ENCODE results near the genes HCN3, SEMA4A and PMF1.

GRCh38 chr1:155276909-155277931 lies at the start of gene HCN3:
Gene HCN3 (plus strand): TSS chr1:155277463.
- PRO-cap = no peak

DNA sequence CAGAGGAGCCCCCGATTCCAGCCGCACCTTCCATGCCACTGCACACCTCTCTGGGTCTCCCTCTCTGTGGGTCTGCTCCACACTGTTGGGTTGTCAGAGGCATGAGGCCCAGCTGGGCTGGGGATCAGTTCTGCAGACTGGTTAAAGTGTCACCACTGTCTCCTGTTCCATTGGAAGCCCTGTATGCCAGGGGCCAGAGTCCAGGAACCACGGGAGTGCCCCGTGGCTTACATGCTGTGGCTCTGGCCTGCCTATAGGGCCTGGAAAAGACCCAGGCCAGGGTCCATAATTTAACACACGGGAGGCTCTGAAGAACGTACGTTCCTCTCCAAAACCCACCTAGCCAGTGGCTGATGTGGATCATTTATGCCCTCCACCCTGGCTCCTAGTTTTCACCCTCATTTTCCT lies 380 bp downstream of the PKLR start:
- PRO-cap = no peak

DNA sequence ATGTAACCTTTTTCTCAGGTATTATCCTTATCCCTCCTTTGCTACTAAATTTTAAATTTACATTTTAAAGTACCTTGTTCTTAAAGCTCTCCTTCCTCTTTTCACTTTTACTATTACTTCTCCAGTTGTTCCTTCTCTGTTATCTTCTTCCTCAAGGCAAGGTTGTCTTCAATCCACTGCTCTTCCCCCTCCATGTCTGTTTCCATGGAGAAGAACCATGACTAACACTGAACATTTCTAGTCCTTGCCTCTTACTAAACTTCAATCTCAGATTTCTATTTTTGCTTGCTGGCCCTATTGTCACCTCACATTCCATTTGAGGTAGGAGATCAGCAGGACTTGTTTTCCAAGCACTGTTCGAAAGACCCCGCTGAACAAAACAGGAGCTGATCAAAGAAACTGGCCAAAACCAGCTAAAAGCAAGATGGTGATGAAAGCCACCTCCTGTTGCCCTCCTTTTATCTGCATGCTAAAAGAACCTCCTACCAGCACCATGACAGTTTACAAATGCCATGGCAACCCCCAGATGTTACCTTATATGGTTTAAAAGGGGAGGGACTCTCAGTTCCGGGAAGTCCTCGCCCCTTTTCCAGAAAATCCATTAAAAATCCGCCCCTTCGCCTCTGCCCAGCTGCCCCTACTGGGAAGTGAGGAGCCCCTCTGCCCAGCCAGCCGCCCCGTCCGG lies 22.7 kb downstream of the GON4L start:
- PRO-cap = no peak

- PRO-cap = no peak
Measured at GRCh38 chr1:155853147-155854065, 3.6 kb downstream of the GON4L start.

- PRO-cap = no peak
Measured at GRCh38 chr1:155911768-155912452, 761 bp upstream of the RIT1 start.

DNA sequence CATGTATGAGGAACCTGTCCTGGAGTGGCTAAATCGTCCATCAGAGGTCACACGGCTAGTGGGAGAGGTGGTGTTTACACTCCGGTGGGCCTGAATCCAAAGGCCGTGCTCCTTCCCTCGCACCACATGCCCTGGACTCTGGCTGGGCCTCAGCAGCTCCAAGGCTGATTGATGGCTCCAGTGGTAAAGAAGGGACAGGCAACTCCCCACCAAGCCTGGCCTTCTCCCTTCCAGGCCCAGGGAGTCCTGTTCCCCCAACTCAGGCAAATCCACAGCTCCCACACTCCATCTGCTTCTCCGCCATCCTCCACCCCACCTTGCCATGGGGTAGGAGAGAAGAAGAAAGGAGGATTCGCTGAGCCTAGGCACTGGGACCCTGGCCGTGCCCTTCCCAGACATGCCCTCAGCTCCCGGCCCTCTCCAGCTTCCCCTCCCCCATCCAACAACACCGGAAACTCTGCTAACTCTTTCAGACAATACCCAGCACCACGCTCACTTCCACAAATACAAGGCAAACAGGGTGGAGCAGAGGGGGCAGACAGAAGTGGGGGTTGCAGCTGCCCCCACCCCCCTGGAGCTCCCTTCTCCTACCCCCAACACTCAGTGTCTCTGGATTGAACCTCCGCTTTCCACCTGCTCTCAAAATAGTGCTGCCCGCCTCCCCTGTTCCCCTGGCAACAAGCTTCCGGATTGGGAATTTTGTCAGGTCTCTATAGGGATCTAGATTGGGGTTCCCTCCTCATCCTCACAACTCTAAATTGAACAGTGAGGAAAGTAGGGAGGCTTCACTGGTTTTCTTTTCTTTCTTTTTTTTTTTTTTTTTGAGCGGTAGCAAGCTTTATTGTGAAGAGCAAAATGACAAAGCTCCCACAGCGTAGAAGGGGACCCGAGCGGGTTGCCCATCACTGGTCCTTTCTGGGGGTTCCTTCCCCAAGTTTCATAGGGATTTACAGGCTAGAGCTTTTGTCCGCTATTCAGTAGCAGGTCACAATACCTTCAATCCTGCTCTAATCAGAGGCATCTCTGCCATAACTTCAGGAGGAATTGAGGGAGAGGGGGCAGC lies 10.6 kb downstream of the ARHGEF2 start:
- PRO-cap = no peak

- PRO-cap = no peak
Measured at GRCh38 chr1:155968515-155968879, 9.8 kb downstream of the ARHGEF2 start.

DNA sequence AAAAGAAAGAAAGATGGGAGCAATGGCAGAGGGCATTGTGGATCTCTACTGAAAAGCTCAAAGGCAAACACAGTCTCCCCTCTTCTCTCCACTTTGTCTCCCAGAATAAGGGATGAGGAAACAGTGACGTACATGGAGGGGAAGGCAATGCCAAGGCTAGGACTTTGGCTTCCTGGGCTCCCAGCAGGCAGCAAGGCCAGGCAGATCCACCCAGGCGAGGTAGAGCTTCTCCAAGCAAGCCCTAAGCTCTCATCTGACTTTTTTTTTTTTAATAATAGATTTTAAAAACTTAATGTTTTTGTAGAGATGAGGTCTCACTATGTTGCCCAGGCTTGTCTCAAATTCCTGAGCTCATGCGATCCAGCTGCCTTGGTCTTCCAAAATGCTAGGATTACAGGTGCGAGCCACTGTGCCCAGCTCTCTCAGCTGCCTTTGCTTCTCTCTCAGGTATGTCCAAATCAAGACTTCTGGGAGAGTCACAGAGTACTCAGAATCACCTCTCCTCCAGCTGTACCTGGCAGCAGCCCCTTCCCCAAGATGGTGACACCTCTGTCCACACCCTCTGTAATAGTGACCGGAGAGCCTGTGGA lies 4.5 kb downstream of the ARHGEF2 start:
- PRO-cap = no peak

DNA sequence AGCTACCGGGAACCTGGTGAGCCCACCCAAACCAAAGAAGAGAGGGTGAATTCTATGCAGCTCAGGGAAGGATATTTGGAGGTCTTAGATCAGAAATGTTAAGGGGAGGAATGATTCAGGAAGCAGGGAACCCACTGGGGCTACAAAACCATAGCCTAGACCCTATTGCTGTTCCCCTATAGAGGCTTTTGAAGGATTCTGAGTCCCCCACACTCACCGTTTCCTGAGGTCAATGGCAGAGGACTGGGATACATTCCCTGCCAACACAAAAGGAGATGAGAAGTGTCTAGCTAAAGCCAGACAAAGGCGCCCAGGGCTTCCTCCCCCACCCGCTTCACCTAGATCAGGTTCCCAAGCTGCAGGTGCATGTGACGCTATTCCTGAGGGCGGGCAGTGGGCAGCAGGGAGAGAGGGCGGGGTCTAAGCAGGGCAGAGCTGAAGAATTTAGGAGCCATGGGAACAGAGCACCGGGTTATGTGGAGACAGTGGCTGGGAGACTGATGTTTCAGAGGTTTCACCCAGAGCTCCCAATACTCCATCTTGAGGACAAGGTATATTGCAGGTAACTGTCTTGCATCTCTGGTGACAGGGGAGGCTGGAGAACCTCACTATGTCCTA lies 5.9 kb upstream of the ARHGEF2 start:
- PRO-cap = no peak

DNA sequence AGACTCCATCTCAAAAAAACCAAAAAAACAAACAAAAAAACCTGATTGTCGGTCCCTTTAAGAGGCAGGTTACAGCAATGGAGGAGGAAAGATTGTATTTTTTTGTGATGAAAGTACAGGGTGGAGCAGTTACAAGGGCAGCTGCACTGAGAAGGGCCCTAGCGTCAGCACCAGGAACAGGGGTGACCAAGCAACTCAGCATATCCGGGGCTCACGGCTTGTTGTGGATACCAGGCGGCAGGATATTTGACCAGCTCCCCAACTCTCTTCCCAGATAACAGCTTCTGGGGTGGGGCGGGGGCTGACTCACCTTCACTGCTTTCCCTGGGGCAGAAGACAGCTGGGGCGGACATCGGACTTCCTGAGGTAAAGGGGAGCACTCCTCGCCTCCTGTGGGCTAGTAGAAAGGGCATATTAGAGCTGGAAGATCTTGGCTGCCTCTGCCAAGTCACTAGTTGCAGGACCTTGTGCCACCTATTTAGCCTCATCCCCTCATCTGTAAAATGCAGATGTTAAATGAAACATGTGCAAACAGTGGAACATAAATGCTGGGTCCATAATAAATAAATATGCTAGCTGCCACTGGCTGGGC lies 17.3 kb downstream of the SSR2 start:
- PRO-cap = no peak

DNA sequence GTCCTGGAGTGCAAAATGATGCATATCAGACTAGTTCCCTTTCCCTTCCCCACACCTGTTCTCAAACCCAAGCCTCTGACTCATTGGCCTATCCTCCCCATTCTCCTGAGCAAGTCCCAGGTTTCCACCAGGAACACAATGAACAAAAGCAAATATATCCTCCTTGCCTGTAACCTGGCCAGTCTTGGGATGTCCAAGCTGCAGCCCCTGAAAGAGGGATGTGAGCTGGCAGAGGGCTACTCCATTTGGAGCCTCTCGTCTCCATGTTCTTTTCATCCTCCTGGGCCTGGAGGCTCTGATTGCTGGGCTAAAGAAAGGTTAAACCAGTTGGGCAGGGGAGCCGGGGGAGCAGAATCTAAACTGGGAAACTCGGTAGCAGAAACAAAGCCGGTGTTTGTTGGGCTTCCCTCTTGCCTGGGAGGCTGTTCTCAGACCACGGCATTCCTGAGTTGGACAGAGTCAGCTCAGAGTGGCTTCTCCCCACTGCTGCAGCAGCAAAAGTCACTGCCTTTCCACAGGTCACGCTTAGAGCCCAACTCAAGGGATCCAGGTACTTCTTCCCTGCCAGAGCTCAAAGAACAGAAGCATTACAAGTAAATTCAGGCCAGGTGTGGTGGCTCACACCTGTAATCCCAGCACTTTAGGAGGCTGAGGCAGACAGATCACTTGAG lies 13.9 kb downstream of the SSR2 start:
- PRO-cap = no peak

- PRO-cap = no peak
Measured at GRCh38 chr1:156050074-156050952, 3.3 kb downstream of the UBQLN4 start.

DNA sequence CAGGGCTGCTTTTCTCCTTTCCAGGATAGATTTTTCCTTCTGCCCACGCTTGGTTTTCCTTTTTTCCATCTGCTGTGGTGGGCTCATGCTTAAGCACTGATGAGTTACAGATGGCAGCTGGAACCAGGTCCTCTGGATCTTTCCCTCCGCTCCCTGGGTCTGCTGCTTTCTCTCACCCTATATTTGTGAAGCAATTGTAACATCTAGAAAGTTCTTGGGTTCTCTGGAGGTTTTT lies 14.9 kb downstream of the LMNA start:
- PRO-cap = unidirectional peak, minus-strand start at position 155 of the sequence

GRCh38 chr1:156138703-156139417 lies 14.5 kb upstream of the SEMA4A start:
- PRO-cap = no peak

DNA sequence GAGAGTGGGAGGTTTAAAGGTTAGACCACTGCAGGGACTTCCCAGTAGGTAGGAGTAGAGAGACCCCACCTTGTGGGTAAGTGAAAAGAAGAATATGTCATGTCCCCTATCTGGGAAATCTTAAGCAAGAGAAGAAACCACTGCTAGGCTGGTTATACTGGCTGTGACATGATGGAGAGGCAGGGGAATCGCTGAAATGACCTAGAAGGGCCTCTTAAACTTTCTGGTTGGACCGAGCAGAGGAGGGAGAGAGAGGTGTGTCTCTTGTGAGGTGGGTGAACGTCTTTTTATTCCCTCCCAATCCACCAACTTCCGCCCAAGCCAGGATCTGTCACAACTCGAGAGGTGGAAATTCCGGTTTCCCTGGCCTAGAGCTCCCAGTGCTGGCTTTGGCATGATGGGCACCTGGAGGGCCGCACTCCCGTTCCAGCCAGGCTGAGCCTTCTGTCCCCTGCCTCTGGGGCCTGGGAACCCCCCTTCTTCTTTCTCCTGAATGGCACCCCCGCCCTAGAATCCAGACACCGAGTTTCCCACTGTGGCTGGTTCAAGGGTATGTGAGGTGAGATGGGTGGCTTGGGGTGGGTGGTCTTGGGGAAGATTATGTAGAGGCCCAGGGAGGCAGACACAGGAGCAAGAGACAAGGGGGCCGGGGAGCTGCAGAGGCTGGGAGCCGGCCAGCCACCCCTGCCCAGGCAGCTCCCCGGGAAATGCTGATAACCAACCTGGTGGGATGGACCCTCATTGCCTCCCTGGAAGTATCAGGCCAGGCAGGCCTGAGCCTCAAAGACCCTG lies at the start of gene SEMA4A:
Gene SEMA4A, plus strand, starts transcription at position 380 of the 792 bp plus-strand sequence.
- PRO-cap = no peak

GRCh38 chr1:156182391-156182720 lies 11.5 kb upstream of the SLC25A44 start:
- PRO-cap = no peak

DNA sequence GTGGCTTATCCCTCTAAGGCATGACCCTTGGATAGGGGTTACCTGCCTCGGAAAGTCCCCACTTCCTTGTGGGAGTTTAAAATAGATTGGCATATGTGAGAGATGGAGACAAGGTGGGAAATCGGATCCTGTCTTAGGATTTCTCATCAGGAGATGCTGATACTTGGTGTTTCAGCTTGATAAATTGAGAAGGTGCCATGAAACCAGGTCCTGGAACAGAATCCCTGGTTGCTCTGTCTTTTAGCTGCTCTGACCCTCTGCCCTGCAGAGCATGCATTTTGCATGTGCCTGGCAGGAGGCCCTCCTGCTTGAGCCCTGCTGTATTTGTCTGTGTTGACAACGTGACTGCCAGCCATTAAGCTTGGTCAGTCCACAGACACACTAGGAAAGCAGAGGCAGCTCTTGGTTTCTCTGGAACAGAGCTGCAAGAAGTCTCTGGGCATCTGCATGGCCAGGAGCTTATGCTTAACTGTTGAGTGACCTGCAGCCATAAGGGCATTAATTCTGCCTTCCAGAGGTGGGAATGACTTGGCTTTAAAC lies 2.5 kb downstream of the SLC25A44 start:
- PRO-cap = no peak

DNA sequence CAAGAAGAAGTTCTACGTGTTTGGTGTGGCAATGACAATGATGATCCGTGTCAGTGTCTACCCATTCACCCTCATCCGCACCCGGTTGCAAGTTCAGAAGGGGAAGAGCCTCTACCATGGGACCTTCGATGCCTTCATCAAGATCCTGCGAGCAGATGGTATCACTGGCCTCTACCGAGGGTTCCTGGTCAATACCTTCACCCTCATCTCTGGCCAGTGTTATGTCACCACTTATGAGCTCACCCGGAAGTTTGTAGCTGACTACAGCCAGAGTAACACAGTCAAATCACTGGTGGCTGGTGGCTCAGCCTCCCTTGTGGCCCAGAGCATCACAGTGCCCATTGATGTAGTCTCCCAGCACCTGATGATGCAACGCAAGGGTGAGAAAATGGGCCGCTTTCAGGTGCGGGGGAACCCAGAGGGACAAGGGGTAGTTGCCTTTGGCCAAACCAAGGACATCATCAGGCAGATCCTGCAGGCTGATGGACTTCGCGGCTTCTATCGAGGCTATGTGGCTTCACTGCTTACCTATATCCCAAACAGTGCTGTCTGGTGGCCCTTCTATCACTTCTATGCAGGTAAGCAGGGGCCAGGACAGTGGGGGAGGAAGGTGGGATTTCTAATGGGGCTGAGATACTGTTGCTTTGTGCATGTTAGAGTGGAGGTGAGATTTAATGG lies 6.1 kb downstream of the SLC25A44 start:
- PRO-cap = no peak

DNA sequence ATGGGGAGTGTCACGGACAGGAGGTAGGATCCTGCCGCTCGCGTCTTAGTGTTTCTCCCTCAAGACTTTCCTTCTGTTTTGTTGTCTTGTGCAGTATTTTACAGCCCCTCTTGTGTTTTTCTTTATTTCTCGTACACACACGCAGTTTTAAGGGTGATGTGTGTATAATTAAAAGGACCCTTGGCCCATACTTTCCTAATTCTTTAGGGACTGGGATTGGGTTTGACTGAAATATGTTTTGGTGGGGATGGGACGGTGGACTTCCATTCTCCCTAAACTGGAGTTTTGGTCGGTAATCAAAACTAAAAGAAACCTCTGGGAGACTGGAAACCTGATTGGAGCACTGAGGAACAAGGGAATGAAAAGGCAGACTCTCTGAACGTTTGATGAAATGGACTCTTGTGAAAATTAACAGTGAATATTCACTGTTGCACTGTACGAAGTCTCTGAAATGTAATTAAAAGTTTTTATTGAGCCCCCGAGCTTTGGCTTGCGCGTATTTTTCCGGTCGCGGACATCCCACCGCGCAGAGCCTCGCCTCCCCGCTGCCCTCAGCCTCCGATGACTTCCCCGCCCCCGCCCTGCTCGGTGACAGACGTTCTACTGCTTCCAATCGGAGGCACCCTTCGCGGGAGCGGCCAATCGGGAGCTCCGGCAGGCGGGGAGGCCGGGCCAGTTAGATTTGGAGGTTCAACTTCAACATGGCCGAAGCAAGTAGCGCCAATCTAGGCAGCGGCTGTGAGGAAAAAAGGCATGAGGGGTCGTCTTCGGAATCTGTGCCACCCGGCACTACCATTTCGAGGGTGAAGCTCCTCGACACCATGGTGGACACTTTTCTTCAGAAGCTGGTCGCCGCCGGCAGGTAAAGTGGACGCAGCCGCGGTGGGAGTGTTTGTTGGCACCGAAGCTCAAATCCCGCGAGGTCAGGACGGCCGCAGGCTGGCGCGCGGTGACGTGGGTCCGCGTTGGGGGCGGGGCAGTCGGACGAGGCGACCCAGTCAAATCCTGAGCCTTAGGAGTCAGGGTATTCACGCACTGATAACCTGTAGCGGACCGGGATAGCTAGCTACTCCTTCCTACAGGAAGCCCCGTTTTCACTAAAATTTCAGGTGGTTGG lies at the start of gene PMF1:
Gene PMF1, plus strand, starts transcription at position 693 of the 1,117 bp plus-strand sequence.
- PRO-cap = bidirectional peak, plus-strand start at position 693 of the sequence, minus-strand start at position 578 of the sequence; bidirectional peak, plus-strand start at position 1,008 of the sequence, minus-strand start at position 910 of the sequence

GRCh38 chr1:156238791-156238990 lies 3.3 kb upstream of the BGLAP start:
- PRO-cap = no peak

Data from ascending aorta (tissue), 1 donor.